Natural killer cell (primary cell): ENCODE measurements around the genes LHX6 and OR1L6.

DNA sequence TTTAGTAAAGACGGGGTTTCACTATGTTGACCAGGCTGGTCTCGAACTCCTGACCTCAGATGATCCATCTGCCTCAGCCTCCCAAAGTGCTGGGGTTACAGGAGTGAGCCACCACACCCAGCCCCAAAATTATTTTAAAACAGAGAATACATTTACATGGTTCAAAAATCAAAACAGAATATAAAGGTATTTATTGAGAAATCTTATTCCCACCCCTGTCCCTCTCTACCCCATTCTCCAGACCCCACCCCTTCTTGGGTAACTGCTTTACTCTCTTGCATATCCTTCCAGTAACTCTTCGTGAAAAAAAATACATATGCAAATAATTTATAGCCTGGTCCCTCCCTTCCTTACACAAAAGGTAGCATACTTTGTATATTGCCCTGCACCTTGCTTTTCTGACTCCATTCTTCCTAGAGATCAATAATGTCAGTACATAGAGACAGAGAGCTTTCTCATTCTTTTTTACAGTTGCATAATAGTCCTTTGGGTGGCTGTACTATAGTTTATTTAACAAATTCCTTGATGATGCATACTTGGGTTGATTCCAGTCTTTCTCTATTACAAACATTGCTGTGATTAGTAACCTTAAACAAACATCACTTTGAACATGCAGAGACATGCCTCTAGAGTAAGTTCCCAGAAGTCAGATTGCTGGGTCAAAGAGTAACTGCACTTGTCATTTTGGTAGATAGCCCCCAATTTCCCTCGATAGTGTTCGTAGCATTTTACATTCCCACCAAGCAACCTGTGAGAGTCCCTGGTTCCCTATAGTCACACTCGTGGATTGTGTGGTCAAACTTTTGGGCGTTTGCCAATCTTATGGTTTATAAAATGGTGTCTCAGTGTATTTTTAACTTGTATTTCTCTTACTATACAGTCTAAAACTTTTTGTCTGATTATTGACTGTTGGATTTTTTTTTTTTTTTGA is 47.9 kb downstream of the STOM start:
- PRO-cap, result no peak

- PRO-cap, result no peak
Observed at GRCh38 chr9:121331121-121331694, 38.8 kb downstream of the STOM start.

DNA sequence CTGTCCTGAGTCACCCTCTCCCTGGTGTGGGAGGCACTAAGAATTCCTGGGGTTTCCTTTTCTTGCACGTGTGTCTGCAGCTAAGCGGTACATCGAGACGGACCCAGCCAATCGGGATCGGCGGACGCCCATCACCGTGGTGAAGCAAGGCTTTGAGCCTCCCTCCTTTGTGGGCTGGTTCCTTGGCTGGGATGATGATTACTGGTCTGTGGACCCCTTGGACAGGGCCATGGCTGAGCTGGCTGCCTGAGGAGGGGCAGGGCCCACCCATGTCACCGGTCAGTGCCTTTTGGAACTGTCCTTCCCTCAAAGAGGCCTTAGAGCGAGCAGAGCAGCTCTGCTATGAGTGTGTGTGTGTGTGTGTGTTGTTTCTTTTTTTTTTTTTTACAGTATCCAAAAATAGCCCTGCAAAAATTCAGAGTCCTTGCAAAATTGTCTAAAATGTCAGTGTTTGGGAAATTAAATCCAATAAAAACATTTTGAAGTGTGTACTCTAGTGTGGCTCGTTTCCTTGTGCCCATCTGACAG is 37.6 kb downstream of the STOM start:
- PRO-cap, result no peak

DNA sequence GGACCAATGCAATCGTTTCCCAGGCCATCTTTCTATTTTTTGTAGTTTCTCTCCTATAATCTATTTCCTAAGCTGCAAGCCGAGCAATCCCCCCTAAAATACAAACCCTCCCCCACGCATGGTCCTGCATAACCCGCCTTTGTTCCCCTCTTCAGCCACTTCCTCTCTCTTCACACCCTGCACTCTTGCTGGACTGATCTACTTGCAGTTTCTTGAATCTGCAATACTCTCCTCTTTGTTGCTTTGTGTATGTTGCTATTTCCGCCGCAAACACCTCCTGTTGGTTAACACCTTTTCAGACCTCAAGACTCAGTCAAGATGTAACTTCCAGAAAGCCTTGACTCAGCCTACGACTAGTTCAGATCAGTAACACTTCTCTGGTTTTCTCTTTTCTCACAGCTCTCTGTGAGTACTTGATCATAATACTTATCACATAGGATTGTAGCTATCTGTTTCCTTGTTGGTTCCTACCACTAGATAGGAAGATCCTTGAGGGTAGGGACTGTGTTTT is 16.4 kb downstream of the STOM start:
- PRO-cap, result bidirectional peak, plus-strand start at position 340 of the sequence, minus-strand start at position 195 of the sequence

DNA sequence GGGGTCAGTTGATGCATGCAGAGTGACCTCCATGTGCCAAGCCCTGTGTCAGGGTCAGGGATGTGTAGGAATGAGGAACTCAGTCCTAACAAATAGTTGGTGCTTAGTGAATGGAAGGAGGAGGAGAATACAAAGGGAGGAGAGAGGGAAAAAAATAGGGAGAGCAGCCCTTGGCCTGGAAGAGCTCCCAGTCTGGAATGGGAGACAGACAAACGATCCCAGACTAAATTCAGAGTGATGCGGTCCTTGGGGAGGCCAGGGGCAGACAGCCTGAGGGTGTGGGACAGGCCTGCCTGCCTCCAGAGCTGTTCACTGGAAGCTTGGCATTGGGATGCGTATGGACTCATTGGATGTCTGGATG is 68.7 kb upstream of the GGTA1 start:
- PRO-cap, result no peak

DNA sequence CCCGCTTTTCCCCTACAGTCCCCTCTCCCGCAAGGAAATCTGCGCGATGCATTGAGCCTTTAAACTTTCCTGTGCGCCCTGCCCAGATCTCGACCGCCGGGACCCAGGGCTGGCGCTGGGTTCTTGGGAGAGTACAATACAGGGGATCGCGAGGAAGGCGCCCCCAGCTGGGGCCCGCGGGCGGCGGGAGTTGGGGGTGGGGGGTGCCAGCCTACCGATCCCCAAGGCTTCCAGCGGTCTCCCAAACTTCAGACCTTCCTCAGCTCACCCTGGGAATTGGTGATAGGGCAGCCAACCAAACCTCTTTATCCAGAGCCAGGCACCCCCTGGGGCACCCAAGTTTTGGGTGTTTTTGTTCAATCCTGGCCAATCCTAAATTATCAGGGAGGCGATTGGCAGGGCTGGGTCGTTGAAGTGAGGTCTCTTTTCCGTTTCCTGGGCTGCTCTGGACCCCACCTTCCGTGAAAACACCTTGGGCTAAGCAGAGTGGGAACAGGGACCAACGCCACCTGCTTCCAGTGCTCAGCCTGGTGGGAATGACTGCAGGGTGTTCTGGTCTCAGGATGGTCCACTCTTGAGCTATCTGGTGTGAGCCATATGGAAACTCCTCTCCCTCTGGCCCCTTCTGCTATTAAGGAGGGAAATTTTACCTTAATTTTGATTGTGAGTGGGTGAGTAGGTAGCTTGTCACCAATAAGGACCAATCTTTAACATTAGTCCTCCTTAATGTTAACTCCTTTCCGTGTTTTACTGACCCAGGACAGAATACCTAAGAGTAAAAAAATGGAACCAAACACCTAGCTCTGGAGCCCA is 51.3 kb upstream of the DAB2IP start:
- PRO-cap, result no peak

- PRO-cap, result no peak
Observed at GRCh38 chr9:121646069-121646880, 5.2 kb upstream of the DAB2IP start.

DNA sequence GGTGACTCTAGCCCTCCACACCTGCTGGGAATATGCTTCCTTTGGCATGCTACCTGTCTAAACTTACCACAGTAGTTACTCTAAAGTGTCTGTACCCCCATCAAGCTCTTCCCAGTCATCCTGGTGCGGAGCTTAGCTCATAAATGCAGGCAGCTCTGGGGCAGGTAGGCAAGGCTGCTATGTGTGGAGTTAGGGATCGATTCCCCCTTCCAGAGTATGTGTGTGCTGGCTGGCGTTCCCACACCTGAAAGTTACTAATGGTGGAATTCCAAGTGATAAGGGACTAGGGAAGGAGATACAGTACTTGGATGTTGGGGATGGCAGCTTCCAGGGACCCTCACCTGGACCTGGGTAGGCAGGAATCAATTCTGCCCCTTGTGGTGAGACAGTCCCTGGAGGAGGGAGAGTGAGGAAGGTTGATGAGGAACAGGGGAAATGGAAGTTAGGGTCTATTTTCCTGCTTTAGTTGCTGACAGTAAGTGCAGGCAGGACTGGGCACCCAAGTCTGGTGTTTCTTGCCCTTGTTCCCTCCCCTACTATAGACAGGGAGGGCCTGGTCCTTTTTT is 51.5 kb downstream of the DAB2IP start:
- PRO-cap, result no peak

DNA sequence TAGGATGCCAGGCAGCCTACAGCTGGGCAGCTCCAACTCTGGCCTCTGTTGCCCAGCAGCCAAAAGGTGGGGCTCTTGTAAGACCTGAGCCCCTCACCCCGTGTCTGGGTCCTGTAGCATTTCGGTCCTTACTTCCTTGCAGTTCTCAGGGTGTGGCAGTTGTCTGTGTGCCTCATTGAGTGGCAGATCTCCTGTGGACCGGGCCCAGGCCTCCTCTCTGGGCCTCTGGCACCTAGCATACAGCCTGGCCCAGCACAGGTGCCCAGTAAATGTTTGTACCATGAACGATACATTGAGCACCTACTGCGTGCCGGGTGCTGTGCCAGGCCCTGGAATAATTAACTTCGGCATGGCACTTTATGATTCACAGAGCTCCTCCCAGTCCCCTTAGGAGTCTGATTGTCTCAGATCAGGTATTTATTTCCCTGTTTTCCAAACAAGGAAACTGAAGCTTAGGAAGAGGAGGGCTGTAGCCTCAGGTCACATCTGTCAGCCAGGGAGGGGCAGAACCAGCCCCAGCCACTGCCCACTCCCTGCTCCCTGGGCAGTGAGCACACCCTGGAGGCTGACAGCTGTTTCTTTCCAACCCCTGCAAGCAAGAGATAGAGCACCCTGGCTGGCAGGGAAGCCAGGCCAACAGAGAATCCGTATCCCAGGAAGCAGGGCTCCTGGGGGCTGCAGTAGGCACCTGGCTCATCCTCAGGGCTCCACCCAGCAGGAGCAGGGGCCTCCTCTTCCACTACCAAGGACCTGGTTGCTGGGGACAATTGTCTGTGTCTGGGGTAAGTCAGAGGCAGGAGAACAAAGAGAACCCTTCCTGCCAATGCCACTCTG is 68.9 kb downstream of the DAB2IP start:
- PRO-cap, result no peak

- PRO-cap, result no peak
Observed at GRCh38 chr9:121821290-121821895, 170.0 kb downstream of the DAB2IP start.

DNA sequence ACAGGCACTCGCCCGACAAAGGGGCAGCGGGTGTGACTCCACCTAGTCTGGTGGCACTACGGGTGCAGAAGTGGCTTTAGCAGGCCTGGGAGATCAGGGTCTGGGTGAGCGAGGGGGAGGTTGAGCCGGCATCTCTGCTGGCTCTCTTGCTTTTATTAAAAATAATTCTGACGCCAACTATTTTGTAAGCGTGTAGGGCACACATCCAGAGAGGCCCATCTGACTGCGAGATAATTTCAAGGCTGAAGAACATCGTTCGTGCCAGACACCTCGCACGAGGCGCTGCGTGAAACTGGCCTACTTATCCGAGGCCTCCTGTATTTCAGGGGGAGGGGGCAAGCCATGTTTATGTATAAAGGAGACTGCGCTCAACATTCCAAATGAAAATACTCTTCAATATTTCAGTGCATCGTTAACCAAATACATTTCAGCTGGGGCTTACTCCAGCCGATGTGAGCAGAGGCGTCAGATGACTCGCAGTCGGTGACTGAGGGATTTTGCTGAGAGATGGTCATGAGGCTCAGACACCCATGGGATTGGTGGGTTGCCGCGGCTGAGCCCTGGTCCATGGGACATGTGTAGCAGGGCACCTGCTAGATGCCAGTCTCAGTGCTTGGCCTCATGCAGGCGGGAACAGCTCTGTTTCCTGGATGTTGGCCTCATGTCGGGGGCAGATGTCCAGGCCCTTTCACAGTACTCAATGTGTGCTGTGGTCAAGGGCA is 201.4 kb downstream of the DAB2IP start:
- PRO-cap, result no peak

DNA sequence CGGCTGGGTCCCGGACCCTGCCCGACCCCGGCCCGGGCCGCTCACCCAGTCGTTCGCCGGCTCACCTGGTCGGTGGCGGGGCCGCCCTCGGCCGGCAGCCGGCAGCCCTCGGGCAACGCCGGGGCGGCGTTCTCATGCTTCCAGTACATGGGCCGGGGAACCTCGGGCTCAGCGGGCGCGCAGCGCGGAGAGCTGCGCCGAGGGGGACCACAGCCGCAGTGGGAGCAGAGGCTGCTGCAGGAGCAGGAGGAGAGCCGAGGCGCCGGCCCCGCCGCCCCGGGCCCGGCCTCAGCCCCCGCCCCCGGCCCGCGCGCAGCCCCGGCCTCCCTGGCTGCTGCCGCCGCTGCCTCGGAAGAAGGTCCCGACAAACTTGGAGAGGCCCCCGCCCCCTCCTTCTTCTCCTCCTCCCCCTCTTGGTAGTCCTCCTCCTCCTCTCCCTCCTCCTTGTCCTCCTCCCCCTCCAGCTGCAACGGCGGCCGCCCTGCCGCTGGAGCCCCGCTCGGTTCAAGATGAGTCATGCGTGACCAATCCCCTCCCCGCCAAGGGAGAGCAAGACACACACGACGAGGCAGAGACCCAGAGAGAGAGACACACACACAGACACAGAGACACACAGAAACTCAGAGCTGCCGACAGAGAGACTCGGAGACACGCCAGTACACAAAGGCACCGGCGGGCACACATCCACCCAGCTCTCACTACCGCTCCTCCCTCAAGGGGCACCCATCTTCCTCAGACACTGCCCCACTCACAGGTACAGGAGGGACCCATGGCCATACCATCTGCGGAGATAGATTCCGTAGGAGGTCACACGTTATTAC is at the start of gene LHX6:
Gene LHX6, minus strand, starts transcription at position 366 of the 821 bp plus-strand sequence.
- PRO-cap, result no peak

- PRO-cap, result no peak
Observed at GRCh38 chr9:122258890-122259388, 5.7 kb downstream of the RBM18 start.

DNA sequence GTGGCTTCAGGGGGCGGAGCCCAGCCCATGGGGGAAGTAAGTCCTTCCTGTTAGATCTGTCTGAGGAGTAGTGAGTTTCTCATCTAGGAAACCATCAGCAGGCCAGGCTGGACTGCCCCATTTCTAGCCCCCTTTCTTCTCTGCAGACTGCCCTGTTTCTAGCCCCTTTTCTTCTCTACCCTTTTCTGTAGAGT is 463 bp upstream of the PTGS1 start:
- PRO-cap, result no peak

GRCh38 chr9:122741880-122742518 is at the start of gene OR1L6:
Gene OR1L6, plus strand, starts transcription at chr9:122742303.
- PRO-cap, result no peak

- PRO-cap, result no peak
Observed at GRCh38 chr9:122835313-122835777, 7.0 kb upstream of the PDCL start.

DNA sequence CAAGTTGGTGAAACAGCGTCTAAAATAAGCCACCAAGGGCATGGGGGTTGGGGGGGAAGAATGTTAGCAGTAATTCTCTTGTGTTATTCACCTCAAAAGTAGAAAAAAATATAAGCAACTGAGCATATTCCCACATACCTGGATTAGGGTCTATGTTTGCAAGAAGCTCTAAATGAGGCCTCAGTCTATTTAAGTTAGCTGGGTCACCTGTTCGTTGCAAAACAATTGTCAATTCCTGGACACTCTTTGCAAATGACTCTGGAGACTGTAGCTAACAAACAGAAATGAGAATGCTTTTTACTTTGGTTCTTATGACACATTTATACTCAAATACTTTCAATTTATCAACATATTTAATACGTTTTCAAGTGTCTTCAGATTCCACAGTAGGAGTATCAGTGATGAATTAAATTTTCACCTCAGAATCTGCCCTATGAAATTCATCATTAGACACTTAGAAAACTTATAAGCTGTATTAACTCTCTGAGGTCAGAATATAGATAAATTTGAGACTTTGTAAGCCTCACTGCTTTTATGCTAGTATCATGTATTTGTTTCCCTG is 25.2 kb downstream of the RC3H2 start:
- PRO-cap, result no peak

- PRO-cap, result no peak
Observed at GRCh38 chr9:123002672-123003299, 30.7 kb upstream of the GPR21 start.

- PRO-cap, result no peak
Observed at GRCh38 chr9:123073304-123073962, 40.0 kb downstream of the GPR21 start.

DNA sequence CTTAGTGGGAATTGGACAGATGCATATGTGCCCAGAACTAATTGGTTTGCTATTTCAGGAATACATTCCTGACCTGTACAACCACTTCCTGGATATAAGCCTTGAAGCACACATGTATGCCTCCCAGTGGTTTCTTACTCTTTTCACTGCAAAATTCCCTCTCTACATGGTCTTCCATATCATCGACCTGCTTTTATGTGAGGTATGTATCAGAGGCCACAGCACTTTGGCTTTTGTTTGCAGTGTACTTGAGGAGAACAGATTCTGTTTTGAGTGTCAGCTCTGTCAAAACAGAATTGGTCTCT is 40.7 kb downstream of the GPR21 start:
- PRO-cap, result no peak